ENCODE data around the genes HSD11B1L, ACER1 and GTF2F1.

- RRBS = no CpG with 5 or more reads among the region's 14 CpGs
These were observed 82.7 kb downstream of the ZNRF4 start for GRCh38 chr19:5537711-5538433.

DNA sequence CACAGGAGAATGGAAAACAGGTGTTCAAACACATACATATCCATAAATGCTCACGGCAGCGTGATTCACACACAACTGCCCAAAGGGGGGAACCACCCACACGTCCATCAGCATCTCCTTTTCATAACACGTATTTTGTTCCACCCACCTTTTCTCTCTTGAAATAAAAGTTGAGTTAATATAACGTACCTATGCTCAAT lies 38.0 kb downstream of the SAFB2 start:
- RRBS = no CpG with 5 or more reads among the region's 5 CpGs

GRCh38 chr19:5624767-5625496 lies 2.0 kb downstream of the SAFB start:
- RRBS = no CpG with 5 or more reads among the region's 8 CpGs

- RRBS = no CpG with 5 or more reads among the region's 15 CpGs
These were observed 12.4 kb downstream of the SAFB start for GRCh38 chr19:5635049-5635981.

DNA sequence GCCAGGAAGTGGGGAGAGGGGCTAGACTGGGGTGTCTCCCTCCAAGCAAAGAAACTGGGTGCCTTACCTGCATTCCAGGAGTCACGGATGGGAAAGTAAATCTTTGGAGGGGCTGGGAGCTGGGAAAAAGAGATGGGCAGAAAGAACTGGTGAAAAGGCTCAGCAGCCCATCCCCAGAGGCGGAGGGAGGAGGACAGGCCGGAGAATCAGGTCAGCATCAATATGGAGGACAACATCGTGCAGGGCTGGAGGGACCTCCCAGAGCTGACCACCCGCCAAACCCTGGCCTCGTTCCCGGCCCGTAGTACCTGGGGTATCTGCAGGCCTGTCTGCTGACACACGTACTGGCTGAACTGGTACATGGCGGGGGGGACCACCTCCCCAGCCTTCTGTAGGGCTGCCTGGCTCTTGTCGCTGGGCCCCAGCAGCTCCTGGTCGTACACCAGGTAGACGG lies 1.0 kb downstream of the MICOS13 start:
- RRBS = 36% methylated on average over 1 of the region's 13 CpGs

GRCh38 chr19:5680728-5681446 lies at the start of gene HSD11B1L:
Gene HSD11B1L, plus strand, starts transcription at chr19:5681027.
- RRBS = 2% methylated on average over 23 of the region's 68 CpGs

- RRBS = no CpG with 5 or more reads among the region's 12 CpGs
These were observed 6.9 kb downstream of the LONP1 start for GRCh38 chr19:5713029-5713381.

- RRBS = no CpG with 5 or more reads among the region's 28 CpGs
These were observed 2.6 kb upstream of the NRTN start for GRCh38 chr19:5802211-5802701.

DNA sequence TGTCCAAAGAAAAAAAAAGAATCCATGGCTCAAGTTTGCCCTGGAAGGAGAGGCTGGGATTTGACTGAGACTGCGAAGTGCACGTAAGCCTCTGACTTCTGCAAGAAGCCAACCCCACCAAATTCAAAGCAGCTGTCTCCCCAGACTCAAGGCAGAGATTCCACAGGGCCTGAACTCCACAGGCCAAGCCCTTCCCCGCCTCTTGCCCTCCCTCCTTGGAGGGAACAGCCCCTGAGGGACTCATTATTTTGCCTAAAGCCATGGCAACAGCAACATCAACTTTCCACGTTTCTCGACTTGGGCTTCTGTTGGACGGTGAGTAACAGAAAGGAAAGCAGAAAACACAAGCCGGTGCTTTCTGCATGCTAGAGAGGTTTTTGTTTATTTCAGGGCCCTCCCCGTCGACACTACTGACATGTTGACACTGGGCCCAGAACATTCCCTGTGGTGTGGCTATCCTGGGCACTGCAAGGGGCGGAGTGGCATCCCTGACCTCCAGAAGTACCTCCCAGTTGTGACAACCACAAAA lies 12.6 kb downstream of the CAPS start:
- RRBS = no CpG with 5 or more reads among the region's 10 CpGs

GRCh38 chr19:5961835-5963032 lies 15.7 kb downstream of the RANBP3 start:
- RRBS = no CpG with 5 or more reads among the region's 35 CpGs

DNA sequence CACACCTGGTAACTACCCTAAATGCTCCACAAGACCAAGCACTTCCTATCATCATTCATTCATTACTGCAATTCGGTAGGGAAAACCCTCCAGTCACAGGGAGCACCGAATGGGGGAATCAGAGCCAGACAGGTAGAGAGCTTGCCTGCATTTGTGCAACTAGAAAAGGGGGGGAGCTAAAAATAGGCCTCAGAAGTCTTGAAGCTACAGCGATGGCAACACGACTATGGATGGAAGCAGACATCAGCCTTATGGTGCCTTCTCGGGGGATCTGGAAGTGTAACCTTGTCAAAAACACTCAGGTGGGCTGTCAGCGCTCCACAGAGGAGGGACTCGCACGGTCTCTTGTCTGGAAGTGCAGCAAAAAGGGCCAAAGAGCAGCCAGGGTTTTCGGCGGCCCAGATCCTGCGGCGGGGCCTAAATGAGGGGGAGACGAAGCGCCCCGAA lies 878 bp downstream of the RANBP3 start:
- RRBS = no CpG with 5 or more reads among the region's 15 CpGs

- RRBS = no CpG with 5 or more reads among the region's 9 CpGs
These were observed 54.1 kb downstream of the RFX2 start for GRCh38 chr19:6056159-6056721.

GRCh38 chr19:6058131-6059074 lies 51.9 kb downstream of the RFX2 start:
- RRBS = no CpG with 5 or more reads among the region's 17 CpGs

GRCh38 chr19:6062152-6062723 lies 48.1 kb downstream of the RFX2 start:
- RRBS = no CpG with 5 or more reads among the region's 15 CpGs

DNA sequence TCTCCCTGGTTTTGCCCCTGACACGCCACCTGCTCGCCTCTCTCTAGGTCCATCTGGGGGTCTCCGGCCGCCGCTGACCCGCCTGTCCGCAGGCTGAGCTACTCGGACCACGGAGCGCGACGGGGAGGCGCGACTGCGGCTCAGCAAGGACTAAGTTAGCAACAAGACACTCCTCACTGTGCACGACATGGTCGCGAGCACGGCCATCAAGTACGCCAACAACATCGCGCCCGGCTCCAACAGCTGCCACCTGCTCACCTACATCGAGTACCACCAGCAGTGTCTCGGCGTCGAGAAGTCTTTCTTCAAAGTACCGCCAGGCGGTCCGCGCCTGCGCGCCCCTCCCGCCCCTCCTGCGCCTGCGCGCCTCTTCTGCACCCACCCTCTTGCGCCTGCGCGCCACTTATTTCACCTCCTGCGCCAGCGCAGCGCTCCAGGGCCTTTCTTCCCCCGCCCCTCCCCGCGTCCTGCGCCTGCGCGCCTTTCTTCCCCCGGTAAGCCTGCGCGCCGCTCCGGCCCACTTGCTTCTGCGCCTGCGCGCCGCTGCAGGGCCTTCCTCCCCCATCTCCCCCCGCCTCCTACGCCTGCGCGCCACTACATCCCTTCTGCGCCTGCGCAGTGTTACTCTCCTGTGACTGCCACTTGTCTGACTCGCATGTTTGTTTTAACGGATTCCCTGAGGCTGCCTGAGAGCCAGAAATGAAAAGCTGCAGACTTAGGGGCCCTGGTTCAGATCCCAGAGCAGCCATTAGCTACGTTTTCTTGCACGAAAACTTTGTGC lies 63.9 kb downstream of the ACSBG2 start:
- RRBS = no CpG with 5 or more reads among the region's 68 CpGs

- RRBS = no CpG with 5 or more reads among the region's 19 CpGs
These were observed 17.7 kb downstream of the MLLT1 start for GRCh38 chr19:6261998-6262611.

DNA sequence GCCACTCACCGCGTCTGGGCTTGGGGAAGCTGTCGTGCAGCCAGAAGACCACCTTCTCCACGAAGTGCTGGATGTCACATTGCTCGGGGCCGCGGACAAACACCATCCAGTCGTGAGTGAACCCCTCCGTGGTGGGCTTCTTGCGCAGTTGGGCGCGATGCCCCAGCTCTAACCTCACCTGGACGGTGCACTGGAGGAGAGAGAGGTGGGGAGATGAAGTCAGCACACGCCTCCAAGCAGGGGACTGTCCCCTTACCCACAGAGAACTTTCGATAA lies 9.3 kb downstream of the MLLT1 start:
- RRBS = no CpG with 5 or more reads among the region's 15 CpGs

DNA sequence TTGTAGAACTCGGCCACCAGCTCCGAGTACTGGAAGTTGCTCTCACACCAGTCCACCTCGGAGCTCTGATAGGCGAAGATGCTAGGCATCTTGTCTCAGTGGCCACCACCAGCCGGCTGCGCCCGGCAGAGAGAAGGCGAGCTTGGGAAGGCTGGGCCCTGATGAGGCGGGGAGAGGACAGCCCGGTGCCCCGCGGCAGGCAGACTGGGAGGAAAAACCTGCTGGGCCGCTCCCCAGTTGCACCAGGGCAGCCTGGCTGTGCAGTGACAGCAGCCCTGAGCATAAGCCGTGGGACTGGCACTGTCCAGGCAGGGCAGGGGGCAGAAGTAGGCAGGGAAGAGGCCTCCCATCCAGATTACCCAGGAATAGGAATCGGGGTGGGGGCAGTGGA lies at the start of gene ACER1:
ACER1 (minus strand) TSS at position 150 of the 391 bp plus-strand sequence.
- RRBS = 82% methylated on average over 4 of the region's 15 CpGs

DNA sequence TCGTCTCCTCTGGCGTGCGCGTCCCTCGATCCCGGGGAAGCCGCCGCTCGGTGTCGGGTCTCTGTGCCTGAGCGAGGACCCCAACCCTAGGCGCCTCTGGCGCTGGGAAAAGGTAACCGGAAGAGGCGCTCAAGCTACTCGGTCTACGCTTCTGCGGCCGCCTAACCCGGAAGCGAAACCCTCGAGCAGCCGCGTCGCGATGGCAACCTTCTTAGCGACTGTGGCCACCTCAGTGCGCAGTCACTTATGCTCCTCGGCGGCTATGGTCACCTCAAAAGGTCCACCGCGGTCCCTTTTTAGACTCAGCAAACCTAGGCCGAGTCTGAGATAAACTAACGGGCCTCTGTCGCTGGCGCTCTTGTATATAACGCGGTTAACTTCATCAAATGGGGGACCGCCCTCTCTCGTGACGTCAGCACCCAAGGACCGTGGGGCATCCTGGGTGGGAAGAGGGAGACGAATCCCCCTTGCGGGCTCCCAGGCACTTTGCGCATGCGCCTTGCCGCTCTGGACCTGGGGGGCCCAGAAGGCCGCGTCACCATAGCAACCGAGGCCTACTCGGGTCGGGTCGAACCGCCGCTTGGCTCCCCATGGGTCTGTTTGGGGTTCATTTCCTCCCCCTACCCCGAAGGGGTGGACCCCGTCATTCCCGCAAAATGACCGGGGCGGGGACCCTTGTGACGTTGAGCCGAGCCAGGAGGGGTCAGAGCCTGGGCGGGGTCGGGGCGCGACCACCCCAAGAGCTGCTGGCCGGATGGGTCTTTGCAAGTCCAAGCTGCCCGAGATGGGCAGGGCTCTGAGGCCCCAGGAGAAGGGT lies at the start of gene GTF2F1:
GTF2F1 (minus strand) TSS at position 125 of the 817 bp plus-strand sequence.
- RRBS = 2% methylated on average over 22 of the region's 68 CpGs

GRCh38 chr19:6412563-6413085 lies 12.0 kb downstream of the KHSRP start:
- RRBS = no CpG with 5 or more reads among the region's 13 CpGs

Measured in cardiac fibroblast (primary cell).